Ureter (tissue), 1 donor: Measurements from ENCODE around the gene ZNF644.

GRCh38 chr1:86915016-86915861 lies 804 bp downstream of the HS2ST1 start:
- PRO-cap: unidirectional peak, plus-strand start at chr1:86915426

GRCh38 chr1:87129449-87130302 lies 199.0 kb upstream of the LMO4 start:
- PRO-cap: no peak

DNA sequence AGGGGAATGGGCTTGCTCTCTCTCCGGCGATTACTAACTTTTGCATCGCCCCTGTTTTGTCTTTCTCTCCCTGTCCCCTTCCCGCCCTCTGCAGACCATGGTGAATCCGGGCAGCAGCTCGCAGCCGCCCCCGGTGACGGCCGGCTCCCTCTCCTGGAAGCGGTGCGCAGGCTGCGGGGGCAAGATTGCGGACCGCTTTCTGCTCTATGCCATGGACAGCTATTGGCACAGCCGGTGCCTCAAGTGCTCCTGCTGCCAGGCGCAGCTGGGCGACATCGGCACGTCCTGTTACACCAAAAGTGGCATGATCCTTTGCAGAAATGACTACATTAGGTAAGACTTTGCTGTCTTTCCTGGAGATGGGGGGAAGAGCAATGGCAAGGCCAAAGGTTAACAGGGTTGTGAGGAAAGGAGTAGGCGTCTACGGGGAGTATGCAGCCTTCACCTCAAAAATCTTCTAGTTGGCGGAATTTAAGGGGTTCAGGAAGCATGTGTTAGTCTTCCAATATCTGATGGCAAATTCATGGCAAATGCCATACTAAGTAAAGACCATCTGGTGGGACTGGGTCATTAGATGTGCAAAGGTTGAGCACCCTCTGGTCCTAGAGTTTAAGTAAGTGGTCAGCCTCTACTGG lies 3.4 kb downstream of the LMO4 start:
- PRO-cap: no peak

DNA sequence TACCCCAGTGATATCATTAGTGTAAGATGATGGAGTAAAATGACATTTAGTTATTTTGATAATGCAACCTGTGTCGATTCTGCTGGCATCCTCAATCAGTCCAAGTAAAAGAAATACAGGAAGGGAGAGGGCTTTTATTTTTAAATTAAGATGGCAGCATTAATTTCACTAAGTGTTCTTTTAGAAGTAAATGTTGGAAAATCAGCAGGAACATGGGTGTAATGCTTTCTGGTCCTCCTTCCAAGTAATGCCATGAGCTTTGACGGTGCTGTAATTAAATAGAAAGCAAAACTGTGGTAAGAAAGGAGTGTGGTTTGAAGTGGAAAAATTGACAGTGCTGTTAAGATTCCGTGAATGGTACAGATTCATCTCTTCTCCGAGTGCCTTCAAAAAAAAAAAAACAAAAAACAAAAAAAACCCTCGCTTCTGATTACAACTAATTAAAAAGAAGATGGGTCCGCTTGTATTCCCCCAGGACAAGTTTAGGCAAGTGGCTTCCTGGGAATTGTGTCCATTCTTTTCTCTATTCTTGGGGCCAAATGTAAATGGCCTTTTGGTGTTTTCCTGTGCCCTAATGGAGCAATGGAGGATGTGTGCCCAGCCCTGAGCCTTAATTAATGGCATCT lies 5.0 kb downstream of the LMO4 start:
- PRO-cap: no peak

DNA sequence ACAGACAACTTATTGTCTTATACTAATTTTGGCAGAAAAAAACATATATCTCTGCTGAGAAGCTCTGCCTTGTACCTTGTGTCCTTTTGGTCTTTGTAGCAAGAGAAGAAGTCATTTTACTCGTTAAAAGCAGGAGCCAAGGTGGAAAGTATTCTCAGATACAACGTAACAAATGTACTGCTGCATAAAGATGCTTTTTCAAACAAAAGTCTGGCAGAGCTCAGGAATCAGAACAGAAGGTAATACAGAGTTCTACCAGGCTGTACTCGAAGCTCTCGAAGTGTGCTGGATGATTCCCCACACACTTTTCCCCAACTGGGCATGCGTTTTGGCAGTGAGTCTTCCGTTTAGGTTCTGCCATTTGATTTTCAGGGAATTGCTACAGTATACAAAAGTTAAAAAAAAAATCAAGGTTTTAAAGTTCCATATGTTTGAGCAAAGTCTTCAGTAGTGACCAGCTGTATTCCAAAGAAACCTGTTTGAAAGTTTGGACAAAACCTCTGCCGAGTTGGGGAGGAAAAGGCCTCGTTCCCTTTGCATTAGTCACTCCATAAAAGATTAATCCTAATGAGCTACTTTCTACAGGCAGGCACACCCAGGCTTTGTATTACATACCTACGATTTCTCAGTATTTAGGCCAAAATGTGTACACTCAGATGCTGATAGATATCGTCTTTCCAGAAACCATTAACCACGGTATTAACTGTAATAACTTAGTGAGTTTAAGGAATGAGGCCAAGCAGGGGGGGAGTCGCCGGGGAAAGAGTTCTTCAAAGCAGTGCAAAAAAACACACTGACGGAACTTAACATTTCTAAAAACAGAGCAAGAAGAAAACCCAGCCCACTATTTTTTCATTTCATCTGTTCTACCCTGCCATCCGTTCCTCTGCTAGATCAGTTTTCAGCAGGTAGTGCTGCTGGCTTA lies 477.1 kb downstream of the LMO4 start:
- PRO-cap: no peak

DNA sequence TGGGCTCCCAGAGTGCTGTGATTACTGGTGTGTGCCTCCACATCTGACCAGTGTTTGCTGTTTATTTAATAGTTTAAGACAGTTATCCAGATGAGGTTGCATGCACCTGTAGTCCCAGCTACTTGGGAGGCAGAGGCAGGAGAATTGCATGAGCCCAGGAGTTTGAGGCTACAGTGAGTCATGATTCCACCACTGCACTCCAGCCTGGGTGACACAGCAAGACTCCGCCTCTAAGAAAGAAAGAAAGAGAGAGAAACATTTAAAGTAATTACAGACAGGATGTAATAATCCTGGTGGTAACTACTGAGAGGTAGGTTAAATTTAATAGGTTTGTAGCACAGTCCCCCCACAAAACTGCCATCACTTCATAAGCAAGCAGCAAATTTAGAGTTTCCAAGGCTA lies 89.5 kb downstream of the PKN2 start:
- PRO-cap: no peak

- PRO-cap: no peak
Observed at GRCh38 chr1:88837669-88837936, 53.8 kb downstream of the GTF2B start.

GRCh38 chr1:88982594-88983416 lies 9.6 kb downstream of the KYAT3 start:
- PRO-cap: no peak

DNA sequence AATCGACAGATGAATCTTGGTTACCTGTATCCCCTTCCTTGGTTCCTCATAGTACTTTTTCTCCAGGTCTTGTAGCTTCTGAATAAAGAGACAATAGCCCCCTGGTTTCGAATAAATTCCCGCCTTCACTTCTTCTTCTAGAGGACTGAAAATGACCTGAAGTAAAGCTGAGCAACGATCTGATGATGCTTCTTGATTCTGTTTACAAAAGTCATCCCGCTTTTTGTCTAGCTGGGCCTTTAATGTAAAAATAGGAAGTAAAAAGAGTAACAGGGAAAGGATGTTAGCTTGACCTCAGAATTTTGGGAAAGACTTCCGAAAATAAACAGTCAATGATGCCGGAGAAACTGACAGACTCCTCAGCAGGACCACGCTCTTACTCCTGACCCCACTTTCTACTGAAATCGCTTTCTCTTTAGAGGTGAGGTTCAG lies 11.8 kb downstream of the GBP3 start:
- PRO-cap: no peak

DNA sequence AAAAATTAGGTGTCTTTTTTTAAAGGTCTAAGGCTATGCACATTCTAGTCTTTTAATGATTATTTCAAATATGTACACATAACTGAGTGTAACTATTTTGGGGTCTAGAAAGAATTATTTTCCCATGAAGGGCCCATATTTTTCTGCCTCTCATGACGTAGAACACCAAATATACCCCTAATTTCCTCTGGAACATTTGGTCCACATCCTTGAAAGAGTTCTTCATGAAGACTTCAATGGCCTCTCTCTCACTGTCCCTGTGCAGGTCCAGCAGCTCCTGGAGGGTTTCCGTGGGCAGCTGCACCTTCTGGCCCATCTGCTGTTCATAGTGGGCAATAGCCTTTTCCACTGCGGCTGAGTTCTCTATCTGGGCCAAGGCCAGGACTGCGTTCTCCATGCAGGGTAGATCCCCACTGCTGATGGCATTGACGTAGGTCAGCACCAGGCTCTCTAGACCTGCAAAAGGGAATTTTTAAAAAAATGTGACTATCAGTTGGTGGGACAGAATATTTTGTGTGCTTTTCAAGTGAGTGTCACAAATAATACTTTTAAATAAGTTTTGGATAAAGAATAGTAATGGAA lies 12.0 kb downstream of the GBP2 start:
- PRO-cap: no peak

DNA sequence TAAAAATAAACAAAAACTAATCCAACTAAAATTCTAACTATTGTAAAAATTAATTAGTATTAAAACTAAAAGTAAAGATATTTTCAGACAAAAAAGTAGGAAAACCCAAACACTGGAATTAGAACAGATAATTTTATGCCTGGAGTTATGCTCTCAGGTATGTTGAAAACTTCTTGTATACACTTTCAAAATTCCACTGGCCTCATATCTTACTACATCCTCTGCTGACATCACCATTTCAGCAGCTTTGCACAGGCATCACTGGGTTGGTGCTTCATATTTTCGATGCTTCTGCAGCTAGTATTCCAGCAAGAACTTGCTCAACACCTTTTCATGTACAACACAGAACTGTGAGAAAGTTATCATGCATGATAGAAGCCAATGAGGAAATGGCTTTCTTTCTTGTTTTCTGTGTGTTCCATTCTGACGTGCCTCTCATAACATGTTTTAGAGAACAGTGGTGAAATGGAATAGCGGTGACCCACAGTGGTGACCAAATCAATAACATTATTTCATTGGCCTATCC lies 5.0 kb upstream of the GBP5 start:
- PRO-cap: no peak

DNA sequence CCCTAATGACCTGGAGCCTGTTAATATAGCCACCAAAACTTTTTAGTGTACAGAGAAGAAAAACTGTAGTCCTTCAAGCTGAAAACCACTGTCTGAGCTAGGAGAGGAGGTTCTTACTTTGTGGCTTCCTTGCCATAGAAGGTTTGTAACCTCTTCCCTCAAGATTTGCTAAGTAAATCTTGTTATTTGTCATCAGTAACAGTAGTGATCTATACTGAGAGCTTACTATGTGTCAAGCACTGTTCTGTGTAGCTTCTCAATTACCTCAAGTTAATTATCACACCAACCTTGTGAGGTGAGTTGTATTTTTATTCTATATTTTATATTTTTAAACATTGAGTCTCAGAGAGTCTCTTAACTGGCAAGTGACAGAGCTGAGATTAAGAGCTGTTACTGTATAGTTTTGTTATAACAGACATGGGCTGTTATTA lies 21.1 kb upstream of the LRRC8C start:
- PRO-cap: no peak

- PRO-cap: no peak
Observed at GRCh38 chr1:89844334-89844727, 23.5 kb downstream of the LRRC8D start.

GRCh38 chr1:90710275-90711423 lies 6.5 kb downstream of the BARHL2 start:
- PRO-cap: no peak

GRCh38 chr1:90748876-90749335 lies 31.8 kb upstream of the BARHL2 start:
- PRO-cap: no peak

DNA sequence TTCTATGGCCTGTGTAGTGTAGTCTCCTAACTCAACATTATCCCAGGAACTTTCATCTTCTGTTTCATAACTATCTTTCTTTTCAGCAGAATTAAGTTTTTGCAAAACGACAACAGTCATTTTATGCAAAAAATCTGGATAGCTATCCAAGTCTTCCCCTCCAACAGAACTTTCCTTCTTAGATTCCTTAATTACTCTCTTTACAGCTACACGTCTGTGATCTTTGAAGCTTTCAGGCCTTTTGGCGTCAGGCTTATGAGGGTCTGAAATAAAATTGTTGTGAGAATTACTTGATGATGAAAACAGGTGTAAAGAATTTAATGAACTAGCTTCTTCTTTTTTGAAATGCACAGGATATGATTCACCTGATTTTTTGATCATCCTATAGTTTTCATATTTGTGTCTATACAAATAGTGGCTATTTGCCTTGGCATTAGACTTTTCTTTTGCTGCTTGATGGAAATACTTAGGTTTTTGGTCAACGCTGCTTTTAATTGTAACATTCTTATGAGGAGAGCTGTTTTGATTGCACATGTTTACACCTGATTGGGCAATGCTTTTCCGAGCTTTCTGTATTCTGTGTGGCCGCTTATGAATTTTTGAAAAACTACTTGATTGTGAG lies 83.0 kb downstream of the ZNF644 start:
- PRO-cap: no peak

- PRO-cap: no peak
Observed at GRCh38 chr1:91013350-91014106, 8.3 kb downstream of the ZNF644 start.

DNA sequence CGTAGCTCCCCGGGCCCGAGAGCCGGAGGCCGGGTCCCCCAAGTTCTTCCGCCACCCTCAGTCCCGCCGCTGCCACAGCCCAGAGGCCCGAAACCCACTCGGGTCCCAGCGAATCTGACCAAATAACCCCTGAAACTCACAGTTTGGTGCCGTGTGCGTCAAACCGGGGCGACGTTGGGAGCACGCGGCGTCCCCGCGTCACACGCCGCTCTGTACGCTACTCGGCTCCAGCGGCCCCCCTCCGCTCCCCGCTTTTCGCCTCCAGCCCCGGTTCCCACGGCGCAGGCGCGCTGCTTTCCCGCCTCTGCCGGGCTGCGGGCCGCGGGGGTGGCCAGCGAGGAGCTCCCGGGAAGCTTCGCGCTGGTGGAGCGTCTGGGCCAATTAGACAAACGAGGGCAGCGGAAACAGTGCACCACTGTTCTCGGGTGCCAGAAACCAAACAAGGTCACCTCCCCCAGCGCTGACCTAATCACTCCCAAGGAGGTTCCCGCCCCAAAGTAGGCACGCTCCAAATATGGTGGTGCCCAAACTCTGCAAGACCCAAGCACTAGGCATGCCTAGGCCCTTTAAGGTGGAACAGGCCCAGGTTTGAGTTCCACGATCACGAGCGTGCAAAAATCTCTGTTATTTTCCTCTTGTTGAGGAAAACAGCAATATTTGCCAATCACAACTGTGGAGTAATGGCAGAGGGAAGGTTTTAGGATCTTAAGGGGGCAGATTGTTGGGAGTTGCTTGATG lies at the start of gene ZNF644:
Gene ZNF644 (minus strand): TSS at position 186 of the 738 bp plus-strand sequence.
- PRO-cap: bidirectional peak, plus-strand start at position 46 of the sequence, minus-strand start outside the sequence; bidirectional peak, plus-strand start at position 310 of the sequence, minus-strand start at position 212 of the sequence; unidirectional peak, minus-strand start at position 441 of the sequence

DNA sequence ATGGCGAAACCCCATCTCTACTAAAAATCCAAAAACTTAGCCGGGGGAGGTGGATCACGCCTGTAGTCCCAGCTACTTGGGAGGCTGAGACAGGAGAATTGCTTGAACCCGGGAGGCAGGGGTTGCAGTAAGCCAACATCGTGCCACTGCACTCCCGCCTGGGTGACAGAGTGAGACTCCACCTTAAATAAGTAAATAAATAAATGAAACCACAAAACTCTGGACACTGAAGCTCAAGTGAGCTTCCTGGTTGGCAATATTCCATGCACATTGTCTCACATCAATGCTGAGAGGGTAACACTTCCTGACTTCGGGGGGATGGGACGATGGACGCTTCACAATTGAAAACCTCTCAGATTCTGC lies 69.9 kb upstream of the ZNF644 start:
- PRO-cap: no peak

DNA sequence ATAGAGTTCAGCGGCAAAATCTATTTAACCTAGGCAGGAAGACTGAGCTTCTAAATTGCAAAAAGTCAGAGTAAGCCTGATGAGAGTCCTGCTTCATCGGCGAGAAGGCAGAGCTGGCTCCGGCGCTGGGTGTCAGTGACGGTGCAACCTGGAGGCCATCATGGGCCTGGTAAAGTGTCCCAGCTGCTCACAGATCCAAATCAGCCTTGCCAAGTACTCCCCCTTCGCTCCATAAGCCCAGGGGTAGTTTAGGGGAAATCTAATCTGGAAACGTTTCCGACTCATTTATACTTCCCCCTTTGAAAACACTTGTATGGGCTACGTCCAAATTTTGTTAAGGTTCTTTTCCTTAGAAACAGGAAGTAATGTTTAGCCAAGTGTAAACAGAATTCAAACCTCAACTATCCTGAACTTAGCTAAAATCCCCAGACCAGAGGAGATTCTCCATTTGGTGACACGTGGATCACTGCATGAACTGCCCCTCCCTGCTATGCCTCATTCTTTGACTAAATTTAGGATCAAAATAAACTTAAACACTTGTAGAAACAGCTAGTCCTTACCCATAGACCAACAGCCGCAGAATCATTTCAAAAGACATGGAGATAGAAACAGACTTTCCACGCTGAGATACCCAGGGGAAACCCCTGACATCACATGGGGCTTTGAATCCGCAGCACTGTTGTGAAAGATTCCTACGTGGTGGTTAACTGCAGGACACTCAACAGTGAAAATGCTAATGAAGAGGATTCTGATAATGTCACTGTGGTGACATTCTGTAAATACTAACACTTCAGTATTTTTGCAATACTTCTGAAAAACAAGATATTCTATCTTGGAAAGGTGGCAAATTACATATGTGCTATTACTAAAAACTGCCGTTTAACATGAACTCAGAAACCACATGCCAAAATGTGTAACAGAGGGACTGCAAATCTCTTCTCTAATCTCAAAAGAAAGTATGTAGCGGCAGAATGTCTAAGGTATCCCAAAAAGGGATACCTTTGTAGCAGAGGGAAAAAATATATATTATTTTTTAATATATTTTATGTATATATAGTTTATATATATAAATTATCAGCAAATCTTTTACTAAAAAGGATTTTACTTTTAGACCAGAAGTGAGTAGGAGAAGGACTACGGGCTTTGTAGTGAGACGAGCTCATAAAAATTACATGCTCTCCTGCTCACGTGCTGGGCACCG lies 172.6 kb downstream of the TGFBR3 start:
- PRO-cap: no peak